Measurements from ENCODE around the gene CSTPP1.

- RRBS, result 8% methylated on average over 5 of the region's 42 CpGs
Observed at GRCh38 chr11:45900371-45901698, 6.2 kb downstream of the FREY1 start.

DNA sequence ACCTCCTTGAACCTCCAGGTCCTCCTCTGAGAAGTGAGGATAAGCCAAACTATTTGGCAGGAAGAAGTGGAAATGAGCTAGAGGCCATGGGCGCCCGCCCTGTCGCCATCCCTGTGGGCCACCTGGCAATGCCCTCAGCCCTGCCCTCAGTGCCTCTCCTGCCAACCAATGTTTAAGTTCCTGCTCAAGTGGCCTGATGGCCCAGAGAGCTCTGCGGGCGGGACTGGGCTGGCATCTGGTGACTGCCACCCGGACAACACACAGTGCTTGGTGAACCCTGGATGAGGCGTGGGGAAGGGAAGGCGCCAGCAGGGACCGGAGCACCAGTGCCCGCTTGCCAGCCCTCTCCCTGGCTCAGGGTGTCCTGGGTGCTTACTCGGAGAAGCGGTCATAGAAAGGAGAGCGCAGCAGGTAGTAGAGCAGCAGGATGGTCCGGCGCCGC lies 4.2 kb downstream of the PEX16 start:
- RRBS, result 97% methylated on average over 3 of the region's 16 CpGs

DNA sequence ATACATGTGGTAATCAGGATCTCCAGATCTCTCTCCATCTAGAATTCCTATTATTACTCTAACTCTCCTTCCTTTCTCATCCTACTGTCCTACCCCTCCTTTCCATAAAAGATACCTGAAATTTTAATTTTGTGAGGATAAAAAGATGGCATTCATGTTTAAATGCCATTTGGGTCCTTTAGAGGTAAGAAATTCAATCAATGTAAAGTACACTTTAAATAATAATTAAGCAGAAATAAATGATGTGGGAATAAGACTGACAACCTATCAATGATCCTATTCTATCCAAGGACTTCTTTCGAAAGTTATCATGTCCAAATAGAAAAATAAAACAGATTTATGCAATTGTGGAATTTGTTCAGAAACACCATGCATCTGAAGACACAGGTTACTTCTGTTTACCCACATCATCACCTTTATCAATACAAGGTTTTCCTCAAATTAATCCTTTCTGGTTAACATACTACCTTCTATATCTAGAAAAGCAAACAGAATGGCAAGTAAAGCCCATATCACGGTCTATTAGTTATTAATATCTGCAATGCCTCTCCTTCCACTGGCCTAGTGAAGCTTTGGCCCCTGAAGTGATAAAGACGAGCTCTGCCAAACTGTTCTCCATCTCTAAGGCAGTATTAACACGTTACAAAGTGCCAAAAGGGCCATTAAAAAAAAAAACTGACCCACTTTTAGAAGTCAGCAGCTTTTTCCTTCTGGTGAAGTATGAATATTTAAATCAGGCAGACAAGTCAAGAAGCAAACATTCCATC lies 78.1 kb downstream of the PHF21A start:
- RRBS, result no CpG with 5 or more reads among the region's 4 CpGs

DNA sequence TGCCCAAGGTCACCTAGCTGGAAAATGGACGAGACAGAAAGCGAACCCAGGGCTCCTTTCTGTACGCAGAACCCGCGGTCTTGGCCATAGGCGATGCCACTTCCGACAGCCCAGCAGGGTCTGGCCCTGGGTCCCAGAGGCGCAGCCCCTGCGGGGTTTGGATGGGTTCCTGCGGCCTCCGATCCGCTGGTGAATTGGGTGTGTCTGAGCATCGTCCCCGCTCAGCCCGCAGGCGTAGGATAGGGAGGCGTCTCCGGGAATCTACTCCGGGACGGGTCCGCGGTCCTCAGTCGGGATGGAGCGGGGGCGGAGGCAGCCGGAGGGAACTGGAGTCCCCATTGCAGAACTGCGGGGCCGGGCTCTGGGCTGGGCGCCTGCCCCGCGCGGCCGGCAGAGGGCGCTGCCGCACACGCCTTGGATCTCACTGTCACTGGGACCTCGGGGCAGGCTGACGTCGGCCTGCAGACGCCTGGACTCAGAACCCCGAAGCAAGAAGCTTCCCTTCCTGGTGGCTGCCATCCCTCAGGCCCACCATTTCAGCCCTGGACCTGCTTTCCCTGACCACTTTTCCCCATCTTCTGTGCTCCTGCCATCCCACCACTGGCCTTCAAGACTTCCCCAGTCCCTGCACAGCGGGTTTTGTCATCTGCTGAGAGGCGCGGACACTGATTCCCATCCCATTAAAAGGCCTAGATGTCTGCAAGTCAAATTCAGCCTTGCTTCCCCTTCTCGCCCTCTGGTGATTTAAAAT lies 38.4 kb upstream of the CREB3L1 start:
- RRBS, result 4% methylated on average over 8 of the region's 45 CpGs

DNA sequence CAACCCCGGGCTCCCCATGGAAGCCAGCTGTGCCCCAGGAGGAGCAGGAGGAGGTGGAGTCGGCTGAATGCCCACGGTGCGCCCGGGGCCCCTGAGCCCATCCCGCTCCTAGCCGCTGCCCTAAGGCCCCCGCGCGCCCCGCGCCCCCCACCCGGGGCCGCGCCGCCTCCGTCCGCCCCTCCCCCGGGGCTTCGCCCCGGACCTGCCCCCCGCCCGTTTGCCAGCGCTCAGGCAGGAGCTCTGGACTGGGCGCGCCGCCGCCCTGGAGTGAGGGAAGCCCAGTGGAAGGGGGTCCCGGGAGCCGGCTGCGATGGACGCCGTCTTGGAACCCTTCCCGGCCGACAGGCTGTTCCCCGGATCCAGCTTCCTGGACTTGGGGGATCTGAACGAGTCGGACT lies 339 bp downstream of the CREB3L1 start:
- RRBS, result 6% methylated on average over 18 of the region's 38 CpGs

DNA sequence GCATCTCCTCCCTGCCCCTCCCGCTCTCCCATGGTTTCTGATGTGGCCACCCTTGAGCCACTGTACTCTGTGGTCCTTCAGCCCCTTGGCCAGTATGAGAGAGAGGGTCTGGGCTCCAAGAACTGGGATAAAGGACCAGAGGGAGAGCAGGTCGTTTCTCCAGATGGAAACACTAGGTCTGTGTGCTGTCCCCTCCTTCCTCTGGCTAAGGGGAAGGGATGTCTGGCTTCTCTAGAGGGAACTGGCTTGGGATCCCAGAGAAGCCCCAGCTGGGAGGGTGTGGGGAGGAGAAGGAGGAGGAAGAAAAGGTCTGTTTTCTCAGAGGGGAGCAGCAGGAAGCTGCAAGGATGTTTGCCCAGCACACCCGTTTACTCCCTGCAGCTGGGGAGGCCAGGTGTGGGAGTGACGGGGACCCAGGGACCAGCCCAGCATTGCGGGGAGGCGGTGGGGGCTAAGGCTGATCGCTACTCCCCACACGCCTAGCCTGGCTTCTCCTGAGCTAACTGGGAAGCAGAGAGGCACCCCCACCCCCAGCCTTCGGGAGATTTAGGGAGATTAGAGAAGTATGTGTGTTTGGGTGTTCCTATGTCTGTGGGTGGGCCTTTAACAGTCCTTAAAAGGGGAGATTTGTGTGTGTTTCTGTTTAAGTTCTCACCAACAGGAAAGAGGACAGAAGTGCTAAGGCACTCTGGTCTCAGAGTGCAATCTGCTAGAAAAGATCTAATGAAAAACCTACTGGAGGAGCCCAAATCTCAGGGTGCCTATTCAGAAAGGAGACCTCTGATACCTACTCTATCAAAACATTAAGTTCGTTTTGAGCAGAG lies 3.9 kb downstream of the CREB3L1 start:
- RRBS, result no CpG with 5 or more reads among the region's 10 CpGs

DNA sequence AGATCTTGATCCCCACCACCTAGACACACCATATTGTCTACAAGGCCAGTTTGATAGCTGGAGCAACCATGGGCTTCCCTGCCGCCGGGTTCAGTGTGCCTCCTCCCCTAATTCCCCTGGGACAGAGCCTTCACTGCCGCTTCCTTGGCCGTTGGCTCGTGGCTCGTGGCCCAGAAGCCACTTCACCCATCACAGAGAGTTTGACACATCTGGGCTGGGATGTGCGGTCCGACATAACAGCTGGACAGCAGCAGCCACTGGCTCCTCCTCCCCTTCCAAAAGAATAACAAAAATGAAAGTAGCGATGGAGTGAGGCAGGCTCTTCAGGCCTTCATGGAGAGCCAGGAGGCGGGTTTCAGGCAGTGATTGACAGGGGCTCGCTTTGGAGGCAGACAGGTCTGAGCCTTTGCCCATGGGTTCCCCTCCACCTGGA lies 8.1 kb downstream of the CREB3L1 start:
- RRBS, result no CpG with 5 or more reads among the region's 11 CpGs

- RRBS, result no CpG with 5 or more reads among the region's 5 CpGs
Observed at GRCh38 chr11:46291785-46292176, 14.3 kb downstream of the CREB3L1 start.

- RRBS, result no CpG with 5 or more reads among the region's 18 CpGs
Observed at GRCh38 chr11:46348659-46349675, 1.7 kb downstream of the DGKZ start.

GRCh38 chr11:46534834-46535133 lies 59.0 kb downstream of the AMBRA1 start:
- RRBS, result no CpG with 5 or more reads among the region's 2 CpGs

DNA sequence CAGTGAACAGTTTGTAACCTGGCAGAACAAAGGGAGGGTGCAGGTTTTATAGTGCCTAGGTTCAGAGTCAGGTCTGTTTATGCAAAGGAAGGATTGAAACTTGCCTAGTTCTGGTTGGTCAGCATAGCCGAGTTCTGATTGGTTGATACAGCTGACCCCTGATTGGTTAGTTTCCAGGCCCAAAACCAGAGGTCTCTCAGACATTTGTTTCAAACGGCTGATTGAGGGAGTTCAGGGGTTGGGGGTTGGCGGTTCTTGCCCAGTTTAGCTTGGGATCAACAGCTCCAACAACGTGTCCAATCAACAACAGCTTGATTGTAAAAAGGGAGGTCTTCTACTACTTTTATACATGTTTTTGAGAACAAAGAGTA lies 25.6 kb downstream of the ATG13 start:
- RRBS, result no CpG with 5 or more reads among the region's 4 CpGs

DNA sequence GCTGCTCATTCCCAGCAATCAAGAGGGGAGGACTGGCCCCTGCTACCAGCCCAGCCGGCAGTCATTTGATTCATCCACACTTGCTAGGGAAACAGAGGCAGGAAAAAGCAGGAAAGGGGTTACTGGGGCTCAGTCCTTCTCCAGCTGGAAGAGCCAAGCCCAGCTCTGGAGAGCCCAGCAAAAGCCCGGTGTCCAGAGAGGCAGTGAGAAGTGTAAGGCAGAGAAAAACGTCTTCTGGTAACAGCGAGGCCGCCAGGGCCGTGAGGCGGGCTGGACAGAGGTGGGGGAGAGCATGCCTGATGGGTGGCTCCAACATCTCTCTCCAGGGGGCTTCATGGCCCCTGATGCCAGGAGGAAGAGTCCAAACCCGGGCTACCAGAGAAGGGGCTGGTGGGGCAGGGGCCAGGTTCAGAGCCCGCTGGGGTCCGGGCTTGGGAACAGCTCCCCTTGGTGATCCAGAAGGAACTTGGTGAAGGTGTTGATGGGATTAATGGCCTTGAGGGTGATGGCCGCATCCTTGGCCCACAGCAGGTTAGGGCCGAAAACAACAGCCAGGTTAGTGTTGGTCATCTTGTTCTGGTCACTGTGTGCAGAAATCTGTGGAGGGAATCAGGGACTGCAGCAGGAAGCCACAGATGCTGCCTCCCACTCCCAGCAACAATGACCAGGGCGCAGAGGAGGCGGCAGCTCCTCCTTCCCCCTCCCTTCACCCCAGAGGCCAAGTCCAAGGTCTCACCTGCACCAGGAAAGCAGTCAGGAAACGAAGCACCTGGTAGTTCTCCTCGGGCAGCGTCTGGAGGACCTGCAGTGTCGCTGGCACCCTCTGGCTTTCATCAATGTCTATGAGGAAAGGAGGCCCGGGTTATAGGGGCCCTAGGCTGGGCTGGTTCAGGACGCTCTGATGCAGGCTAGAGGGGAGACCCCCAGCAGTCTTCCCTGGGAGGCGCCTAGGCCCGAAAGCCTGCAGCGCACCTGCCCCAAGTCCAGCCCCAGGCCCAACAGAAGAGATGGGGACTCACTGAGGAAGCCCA lies 21.5 kb downstream of the ARHGAP1 start:
- RRBS, result 95% methylated on average over 3 of the region's 23 CpGs

GRCh38 chr11:46743402-46744728 lies 24.9 kb downstream of the F2 start:
- RRBS, result no CpG with 5 or more reads among the region's 16 CpGs

GRCh38 chr11:46914398-46914852 lies 3.9 kb downstream of the LRP4 start:
- RRBS, result no CpG with 5 or more reads among the region's 5 CpGs

DNA sequence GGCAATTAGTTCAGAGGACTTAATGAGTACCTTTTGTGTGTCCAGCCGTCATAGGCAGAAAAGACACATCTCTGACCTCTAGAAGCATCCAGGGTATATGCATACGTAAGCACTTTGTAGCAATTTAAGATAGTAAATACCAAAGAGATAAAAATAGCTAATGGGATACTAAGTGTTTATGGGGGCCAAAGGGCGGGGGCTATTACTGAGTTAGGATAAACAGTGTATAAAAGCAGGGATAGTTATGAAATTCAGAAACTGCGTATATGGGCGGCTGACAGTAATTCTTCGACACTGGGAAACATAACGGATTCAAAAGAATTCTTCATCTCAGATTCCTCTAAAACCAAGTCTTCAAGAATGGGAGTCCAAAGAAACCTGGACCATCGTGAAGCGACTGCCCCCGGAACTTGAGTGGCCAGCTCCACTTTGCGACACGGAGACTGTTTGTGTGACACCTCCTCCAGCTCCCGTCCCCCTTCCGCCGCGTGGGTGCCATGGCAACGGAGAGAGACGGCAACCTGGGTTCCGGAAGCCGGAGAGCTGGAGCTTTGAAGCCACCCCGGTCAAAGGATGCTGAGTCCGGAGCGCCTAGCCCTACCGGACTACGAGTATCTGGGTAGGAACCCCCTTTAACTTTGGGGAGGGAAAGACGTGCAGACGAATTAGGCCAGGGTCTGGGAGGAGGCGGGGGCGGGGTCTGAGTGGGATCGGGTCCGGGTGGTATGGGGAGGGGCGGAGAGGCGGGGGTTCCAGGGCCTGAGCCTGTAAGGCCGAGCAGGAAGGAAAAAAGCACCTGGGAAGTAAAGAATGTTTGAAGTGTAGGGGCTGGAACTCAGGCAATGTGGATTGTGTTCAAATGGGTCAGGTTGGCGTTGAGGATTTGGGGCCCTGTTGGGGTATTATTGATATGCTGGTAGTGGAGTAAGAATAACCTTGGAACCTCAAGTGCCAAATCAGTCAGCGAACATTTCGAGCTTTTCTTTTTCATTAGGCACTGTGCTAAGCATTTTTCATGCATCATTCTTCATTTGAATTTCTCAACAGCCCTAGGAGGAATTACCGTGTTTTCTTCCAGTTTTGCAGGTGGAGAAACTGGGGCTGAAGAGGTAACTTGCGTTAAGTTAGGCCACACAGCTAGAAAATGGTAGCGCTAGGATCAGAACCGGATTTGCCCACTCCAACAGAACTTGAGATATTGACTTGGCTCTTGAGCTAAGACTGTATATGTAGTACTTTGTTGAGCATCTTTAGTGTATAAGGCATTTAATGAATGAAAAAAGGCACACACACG lies at the start of gene CSTPP1:
CSTPP1 (plus strand) TSS at position 529 of the 1,294 bp plus-strand sequence.
- RRBS, result no CpG with 5 or more reads among the region's 42 CpGs

- RRBS, result no CpG with 5 or more reads among the region's 1 CpG
Observed at GRCh38 chr11:47004516-47005119, 68.1 kb downstream of the CSTPP1 start.

- RRBS, result no CpG with 5 or more reads among the region's 8 CpGs
Observed at GRCh38 chr11:47154662-47155129, 22.0 kb downstream of the ARFGAP2 start.

DNA sequence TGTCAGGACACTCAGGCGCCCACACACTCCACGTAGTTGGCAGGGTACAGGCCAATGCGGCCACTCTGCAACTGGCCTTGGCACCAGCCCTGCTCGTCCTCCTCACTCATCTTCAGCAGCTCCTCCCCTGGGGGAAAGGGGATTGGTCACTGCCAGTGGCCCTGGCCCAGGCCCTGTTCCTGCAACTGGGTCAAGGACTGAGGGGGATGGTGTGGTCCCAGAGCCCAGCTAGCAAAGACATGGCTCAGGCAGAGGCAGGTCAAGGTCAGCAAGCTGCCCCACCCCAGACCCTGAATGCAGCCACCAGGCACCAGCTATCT lies 1.2 kb upstream of the ARFGAP2 start:
- RRBS, result no CpG with 5 or more reads among the region's 4 CpGs

DNA sequence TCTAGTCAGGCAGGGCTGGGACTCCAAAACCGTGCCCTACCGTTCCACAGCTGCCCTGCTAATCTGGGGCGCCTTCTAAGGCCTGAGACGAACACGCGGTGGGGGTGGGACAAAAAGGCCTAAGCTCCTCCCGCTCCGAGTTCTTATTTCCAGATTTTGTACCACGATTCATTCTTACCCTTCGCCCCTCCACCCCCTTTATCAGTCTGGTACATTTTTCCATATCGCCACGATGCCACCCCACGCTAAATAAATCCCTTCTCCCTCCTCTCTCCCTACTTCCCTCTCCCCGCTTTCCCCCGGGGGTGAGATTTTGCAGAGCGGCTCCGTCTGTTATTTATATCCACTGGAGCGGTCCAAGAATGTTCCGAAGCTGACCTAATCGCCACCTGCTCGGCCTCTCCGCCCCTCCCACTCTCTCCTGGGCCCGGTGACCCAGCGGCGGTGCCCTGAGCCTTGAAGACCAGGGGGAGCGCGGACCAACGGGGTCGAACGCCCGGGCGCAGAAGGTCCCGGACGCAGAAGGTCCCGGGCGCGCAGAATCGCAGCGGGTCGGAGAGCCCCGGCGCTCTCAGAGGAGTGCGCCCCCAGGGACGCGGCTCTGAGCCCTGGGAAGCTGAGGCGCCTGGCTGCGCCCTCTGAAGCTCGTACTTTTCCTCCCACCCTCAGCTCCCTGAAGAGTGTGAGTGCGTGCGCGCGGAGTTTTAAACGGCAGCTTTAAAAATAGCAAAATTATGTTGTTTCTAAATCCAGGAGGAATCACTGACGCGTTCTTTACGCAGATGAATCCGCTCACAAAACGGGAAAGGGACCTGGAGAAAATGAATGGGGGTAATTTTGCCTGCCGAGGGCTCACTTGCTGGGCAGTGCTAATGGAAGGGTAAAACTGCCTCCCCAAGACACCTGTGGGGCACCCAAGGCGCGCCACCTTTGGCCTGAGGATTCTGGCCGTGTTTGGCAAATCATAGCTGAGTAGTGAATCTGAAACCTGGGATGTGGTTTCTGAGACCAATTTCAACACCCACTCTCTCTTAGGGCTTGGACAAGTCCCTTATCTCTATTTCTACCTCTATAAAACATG lies 1.0 kb upstream of the PACSIN3 start:
- RRBS, result 3% methylated on average over 9 of the region's 62 CpGs

DNA sequence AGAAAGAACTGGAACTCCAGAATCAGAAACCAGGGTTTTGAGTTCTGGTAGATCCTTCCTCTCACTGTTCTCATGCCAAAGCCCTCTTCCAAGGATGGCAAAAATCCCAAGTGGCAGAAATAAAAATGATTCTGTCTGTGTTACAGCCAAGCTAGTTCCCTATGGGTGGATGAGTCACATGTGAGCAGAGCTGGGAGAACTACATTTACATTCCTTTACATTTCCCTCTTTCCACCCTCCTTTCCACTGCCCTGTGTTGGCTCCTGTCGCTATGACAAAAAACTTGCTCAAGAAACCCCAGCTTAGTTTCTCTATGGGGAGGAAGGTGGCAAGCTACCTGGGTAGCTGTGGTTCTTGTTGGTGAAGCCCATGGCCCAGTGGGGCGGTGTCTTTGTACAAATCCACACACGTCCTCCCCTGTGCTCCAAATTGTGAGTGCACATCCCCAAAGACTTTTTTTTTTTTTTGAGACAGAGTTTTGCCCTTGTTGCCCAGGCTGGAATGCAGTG lies 10.1 kb upstream of the DDB2 start:
- RRBS, result no CpG with 5 or more reads among the region's 3 CpGs